MCF 10A (cell line): ENCODE results near the genes PLTP, OCSTAMP and SLC13A3.

- PRO-cap: no peak
- RRBS: no CpG with 5 or more reads among the region's 19 CpGs
Observed at GRCh38 chr20:45898276-45899070, 7.3 kb downstream of the CTSA start.

GRCh38 chr20:45902209-45902774 lies 9.7 kb downstream of the PLTP start:
- PRO-cap: no peak
- RRBS: no CpG with 5 or more reads among the region's 14 CpGs

GRCh38 chr20:45909197-45910283 lies 2.4 kb downstream of the PLTP start:
- PRO-cap: no peak
- RRBS: no CpG with 5 or more reads among the region's 22 CpGs

DNA sequence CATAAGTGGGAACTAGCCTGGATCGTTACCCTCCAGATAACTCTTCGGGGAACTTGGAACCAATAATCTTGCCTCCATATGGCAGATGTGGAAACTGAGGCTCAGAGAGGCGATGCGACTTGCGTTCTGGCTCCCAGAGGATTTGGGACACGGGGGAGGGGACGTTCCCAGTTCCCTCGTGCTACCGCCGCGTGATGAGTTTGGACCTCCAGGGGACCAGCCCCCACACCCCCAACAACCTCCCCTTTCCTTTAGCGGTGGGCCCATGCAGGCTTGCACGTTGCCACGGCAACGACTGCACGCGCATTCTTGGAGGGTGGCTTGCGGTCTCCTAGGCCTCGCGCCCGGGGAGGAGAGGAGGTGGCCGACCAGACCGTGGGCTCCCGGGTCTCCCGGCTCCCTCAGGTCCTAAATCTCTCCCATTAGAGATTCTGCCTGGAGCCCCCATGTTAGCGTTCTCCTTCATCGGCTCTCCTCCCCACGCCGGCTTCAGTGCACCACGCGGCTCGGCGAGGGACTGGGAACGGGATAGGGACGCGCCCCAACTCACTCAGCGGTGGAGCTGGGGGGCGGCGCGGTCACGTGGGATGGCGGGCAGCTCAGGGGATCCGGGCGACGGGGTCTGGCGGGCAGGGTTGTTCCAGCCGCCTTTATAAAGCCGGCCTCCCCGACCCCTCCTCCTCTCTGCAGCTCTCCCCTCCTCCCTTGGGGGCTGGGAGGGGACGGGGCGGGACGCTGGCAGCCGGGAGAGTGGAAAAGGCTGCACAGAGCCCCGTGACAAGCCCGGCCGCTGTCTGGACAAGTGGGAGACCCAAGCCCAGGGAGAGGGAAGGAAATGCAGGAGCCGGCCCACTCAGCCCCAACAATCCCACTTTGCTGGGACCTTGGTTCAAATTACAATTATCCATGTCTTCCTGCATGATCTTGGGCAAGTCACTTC lies at the start of gene PLTP:
Gene PLTP, minus strand, starts transcription at position 627 of the 940 bp plus-strand sequence.
- PRO-cap: no peak
- RRBS: 41% methylated on average over 18 of the region's 57 CpGs

- PRO-cap: no peak
- RRBS: no CpG with 5 or more reads among the region's 2 CpGs
Observed at GRCh38 chr20:45970842-45971091, 1.2 kb downstream of the ZNF335 start.

GRCh38 chr20:45971092-45971678 lies 818 bp downstream of the ZNF335 start:
- PRO-cap: no peak
- RRBS: 1% methylated on average over 14 of the region's 43 CpGs

DNA sequence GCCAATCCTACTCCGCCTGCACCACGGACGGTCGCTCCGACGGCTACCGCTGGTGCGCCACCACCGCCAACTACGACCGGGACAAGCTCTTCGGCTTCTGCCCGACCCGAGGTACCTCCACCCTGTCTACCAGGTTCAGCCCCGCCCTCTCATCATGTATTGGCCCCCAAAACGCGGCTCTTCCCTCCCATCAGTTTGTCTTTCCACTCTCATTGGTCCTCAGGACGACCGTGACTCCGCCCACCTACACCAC lies 2.9 kb downstream of the MMP9 start:
- PRO-cap: no peak
- RRBS: no CpG with 5 or more reads among the region's 20 CpGs

DNA sequence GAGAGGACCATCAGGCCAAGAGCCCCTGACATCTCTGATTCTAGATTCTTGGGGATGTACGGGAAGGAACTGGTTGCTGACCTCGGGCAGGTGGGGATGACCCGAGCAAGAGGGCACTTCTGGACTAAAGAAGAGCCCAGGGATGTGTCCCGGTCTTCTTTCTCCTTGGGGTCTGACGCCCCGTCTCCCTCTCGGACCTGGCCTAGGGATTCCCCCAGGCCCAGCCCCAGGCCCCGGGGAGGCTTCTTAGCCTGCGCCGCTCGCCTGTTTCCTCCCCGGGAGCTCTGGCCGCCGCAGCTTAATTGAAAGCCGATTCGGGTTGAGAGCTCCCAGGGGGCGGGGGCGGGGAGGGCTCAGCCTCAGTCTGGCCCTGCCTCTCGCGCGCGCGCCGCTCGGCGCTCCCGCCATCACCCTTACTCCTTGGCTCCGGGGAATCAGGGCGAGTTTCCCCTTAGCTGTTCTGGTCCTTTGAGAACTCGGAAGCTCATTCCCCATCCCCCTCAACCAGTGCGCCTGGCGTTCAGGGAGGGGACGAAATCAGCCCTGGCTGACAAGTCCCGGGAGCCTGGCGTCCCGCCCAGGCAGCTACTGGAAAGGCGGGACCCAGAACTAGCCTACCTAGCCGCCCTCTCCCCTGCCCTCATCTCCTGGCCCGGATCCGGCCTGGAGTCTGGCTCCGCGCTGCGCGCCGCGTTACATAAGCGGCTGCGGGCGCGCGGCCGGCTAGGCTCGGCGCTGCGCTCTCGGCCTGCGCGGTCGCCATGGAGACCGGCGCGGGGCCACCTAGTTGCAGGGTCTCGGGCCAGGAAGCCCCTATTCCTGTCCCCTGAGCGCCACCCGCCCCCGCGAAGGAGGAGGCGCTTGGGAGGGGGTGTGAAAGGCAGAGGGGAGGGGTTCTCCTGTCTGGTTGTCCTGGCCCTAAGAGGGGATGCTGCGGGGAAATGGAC lies 2.7 kb downstream of the SLC12A5 start:
- PRO-cap: no peak
- RRBS: 10% methylated on average over 34 of the region's 69 CpGs

GRCh38 chr20:46071849-46072291 lies 17.9 kb downstream of the NCOA5 start:
- PRO-cap: no peak
- RRBS: no CpG with 5 or more reads among the region's 4 CpGs

DNA sequence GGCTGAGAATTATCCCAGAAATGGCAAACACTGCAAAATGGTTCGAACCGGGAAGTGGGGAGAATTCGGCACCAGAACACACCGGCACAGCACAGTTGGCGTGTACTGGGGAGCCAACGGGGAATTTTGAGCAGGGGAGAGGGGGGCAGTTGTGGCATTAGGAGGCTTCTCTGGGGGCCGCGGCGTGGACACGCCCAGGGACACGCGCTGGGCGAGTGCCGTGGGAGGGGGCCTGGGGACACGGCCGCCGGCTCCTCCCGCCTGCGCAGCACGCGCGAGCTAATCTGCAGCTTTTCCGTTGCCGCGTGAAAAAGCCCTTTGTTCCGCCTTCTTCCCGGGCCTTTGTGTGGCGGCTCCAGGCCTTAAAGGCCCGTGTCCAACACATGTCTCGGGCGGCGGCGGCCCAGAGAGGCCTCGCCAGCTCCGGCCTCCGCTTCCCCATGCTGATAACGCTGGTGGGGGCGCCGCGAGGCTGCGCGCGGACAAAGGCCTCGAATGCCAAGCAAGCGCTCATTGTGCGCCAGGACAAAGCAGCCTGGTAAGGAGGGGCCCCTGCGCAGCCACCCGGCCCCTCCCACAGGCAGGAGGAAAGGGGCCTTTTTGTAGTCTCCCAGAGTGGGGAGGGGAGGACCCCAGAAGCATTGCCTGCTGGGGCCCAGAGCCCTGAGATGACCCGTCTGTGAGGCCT lies 82.7 kb downstream of the CD40 start:
- PRO-cap: no peak
- RRBS: 81% methylated on average over 17 of the region's 49 CpGs

- PRO-cap: no peak
- RRBS: no CpG with 5 or more reads among the region's 9 CpGs
Observed at GRCh38 chr20:46220412-46221154, 87.7 kb downstream of the CDH22 start.

- PRO-cap: no peak
- RRBS: no CpG with 5 or more reads among the region's 2 CpGs
Observed at GRCh38 chr20:46238876-46239319, 69.4 kb downstream of the CDH22 start.

DNA sequence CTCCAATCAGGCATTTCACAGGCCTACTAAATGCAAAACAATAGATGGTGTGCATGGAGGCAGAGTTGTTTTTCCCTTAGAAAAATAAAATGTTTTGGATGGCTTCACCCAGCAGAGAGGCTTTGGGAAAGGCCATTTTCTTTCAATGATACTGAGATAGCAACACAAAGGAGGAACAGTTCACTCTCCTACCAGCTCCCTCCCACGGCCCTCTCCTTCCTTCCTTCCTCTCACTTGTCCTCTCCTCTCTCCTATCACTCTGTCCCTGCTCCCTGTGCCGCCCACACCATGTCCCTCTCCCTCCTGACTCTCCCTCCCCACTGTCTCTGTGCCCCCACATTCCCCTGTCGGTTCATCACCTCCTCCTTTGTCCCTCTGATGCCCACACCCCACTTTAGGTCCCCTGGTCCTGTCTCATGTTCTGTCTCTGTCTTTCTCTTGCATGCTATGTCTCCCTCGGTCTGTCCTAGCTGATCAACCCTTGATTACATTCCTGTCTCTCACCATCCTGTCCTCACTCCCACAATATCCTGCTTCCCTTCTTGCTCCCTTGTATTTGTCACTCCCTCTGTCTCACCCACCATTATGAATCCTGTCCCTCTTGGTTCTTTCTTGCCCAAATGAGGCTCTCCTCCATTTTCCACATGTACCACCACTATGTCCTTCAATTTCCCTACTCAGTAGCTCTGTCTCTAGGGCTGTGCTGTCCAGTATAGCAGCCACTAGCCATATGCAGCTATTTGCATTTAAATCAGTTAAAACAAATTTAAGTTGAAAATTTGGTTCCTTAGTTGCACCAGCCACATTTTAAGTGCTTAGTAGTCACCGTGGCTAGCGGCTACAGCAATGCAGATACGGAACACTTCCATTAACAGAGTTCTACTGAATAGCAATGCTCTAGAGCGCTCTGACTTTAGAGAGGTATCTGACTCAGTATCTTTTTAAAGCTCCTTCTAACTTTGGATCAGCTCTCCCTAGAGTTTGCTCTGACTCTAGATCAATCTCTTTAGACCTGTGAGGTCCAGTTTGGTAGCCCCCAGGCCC lies 12.2 kb upstream of the SLC35C2 start:
- PRO-cap: no peak
- RRBS: no CpG with 5 or more reads among the region's 8 CpGs

- PRO-cap: no peak
- RRBS: no CpG with 5 or more reads among the region's 2 CpGs
Observed at GRCh38 chr20:46550602-46550712, at the start of gene OCSTAMP. Gene OCSTAMP, minus strand, starts transcription at chr20:46550654.

- PRO-cap: no peak
- RRBS: 40% methylated on average over 5 of the region's 12 CpGs
Observed at GRCh38 chr20:46640635-46641209, 10.5 kb downstream of the SLC13A3 start.

- PRO-cap: no peak
- RRBS: 65% methylated on average over 7 of the region's 56 CpGs
Observed at GRCh38 chr20:46651029-46651803, at the start of gene SLC13A3. Gene SLC13A3, minus strand, starts transcription at chr20:46651459.

DNA sequence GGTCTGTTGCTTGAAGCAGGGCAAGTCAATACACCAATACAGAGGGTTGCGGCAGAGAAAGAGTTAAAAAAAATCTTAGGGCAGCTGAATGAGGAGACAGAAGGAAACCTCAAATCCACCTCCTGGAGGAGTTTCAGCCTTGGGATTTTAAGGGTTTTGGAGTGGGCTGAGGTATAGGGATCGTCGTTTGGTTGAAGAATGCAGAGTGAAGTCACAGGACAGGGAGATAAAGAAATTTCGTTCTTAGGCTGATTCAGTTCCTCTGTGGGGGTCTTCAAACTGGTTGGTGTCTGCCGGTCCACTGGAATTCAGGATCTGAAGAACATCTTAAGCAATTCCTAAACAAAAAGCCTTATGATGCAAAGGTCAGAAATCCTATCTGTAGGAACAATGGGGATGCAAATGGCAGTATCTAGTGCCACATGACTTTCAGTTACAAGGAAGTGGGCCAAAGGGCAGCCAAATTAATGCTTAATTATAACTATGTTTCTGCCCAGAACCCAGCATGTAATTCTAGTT lies 4.8 kb upstream of the SLC2A10 start:
- PRO-cap: no peak
- RRBS: no CpG with 5 or more reads among the region's 5 CpGs

- PRO-cap: no peak
- RRBS: no CpG with 5 or more reads among the region's 6 CpGs
Observed at GRCh38 chr20:46705208-46705781, 4.2 kb upstream of the SLC2A10 start.

DNA sequence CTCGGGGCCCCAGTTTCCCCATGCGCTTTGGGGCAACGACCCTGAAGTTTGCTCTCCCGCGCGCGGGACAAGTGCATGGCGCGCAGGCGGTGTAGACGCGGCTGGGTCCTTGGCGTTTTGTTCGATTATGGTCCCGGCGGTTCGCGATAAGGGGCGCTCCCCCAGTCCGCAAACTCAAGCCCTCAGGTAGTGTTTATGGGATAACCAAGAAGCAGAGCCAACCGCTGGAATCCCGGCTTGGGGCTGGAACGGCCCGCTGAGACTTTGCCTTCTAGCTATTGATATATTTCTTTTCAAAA lies 519 bp downstream of the EYA2 start:
- PRO-cap: no peak
- RRBS: 13% methylated on average over 8 of the region's 24 CpGs

DNA sequence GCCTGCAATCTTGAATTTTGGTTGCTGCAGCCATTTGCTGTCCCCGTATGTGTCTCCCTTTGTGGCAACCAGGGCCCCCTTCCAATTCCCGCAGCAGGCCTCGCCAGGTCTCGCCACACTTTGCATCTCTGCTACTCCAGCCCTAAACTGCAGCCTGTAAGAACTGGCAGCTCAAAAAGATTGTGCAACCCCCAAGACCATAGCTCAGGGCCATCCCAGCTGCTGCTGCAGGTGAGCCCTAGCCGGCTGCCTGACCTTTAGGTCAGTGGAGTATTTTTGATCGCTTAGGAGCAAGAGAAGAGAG lies 138.2 kb downstream of the EYA2 start:
- PRO-cap: no peak
- RRBS: no CpG with 5 or more reads among the region's 6 CpGs